Breast (tissue), 4 donors: ENCODE results near the gene DNAJB6.

GRCh38 chr7:157140082-157140640 lies 1.4 kb downstream of the UBE3C start:
- PRO-cap, 3 experiments, result no peak in any of the 3 experiments
- RRBS, result no CpG with 5 or more reads among the region's 10 CpGs

DNA sequence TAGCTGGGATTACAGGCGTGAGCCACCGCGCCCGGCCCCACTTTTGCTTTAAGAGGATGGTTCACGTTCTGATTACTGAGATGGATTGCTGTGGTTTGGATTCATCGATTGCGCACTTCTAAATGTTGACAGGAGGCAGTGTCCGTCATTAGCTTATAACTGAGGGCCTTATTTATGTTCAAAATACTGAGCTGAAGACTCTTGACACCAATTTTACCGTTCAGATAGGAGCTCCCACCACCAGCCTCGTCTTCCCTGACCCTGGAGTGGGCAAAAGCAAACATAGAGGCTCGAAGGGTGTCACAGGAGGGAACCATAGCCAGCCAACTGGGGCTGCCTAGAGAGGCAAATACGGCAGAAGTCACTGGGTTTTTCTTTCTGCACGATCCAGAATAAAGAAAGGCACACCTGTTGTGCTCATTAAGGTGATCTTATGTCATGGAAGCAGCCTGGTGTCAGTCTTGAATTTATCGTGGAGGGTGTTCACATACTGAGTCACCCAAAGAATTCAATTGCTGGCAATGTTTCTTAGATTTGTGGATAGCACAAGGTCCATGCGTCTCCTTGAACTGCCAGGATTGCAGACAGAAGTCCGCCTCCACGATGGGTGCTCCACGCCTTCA lies 65.7 kb upstream of the DNAJB6 start:
- PRO-cap, 3 experiments, result no peak in any of the 3 experiments
- RRBS, result no CpG with 5 or more reads among the region's 18 CpGs

DNA sequence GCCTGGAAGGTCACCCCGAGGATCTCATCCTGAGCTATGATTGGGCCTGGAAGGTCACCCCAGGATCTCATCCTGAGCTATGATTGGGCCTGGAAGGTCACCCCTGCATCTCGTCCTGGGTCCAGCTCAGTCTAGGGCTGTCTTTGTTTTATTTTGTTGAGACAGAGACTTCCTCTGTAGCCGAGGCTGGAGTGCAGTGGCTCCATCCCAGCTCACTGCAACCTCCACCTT lies 16.9 kb upstream of the DNAJB6 start:
- PRO-cap, 3 experiments, result no peak in any of the 3 experiments
- RRBS, result no CpG with 5 or more reads among the region's 3 CpGs

- PRO-cap, 3 experiments, result peak in 3 of 3 experiments; most common plus-strand start chr7:157337013 (in 3); most common minus-strand start chr7:157336812 (in 2)
- RRBS, result 2% methylated on average over 19 of the region's 102 CpGs
These were observed at the start of gene DNAJB6 for GRCh38 chr7:157336302-157337212. Gene DNAJB6, plus strand, starts transcription at chr7:157337004.

DNA sequence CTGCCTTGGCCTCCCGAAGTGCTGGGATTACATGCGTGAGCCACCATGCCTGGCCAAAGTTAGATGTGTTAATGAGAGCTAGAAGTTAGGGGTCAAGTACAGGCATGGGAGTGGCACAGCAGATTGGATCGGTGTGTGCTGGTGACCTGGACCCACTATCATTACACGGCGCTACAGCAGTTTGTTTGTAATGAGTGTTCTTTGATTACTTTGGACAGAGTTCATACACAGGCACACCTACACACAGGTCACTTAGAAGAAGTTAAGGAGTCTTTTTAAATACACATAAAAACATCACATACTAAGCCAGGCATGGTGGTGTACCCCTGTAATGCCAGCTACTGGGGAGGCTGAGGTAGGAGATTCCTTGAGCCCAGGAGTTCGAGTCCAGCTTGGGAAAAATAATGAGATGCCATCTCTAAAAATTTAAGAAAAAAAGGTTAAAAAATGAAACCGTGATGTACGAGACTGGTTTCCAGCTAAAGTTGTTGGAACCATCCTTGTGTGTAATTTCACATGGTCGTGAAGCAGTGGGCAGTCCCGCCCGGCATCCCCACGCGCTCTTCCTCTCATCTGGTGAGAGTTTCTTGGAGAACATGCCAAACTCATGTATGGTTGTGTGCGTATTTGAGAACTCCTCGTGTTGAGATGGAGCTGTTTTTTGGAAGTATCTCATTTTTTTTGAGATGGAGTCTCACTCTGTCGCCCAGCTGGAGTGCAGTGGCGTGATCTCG lies 37.0 kb downstream of the DNAJB6 start:
- PRO-cap, 3 experiments, result no peak in any of the 3 experiments
- RRBS, result no CpG with 5 or more reads among the region's 18 CpGs

- PRO-cap, 3 experiments, result no peak in any of the 3 experiments
- RRBS, result no CpG with 5 or more reads among the region's 12 CpGs
These were observed 48.1 kb downstream of the DNAJB6 start for GRCh38 chr7:157384678-157385529.

GRCh38 chr7:157539432-157540489 lies 203.0 kb downstream of the DNAJB6 start:
- PRO-cap, 3 experiments, result no peak in any of the 3 experiments
- RRBS, result 88% methylated on average over 17 of the region's 41 CpGs

DNA sequence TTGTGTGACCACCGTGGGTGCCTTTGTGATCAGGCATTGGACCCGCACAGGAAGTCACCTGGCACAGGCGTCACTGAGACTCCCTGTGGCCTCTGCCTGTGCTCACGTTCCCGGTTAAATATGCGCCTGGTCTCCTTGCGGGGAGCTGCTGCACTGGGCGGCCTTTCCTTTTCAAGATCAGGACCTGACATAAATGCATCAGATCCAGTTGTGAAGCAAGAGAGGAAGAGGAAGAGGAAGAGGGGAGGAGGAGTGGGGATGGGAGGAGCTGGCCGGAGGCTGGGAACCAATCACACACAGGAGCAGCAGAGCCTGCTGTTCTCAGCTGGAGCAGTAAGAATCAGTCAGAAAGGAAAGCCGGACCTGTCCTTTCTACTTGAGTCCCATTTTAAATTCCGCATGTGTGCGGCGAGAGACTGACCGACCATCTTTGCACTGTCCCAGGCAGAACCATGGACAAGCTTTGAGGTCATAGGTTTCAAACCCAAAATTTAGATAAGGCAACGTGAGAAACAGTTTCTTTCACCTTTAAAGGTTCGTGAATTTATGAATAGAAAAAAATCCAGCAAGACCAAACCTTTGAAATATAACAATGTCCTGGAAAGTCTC lies 248.8 kb downstream of the DNAJB6 start:
- PRO-cap, 3 experiments, result no peak in any of the 3 experiments
- RRBS, result 15% methylated on average over 5 of the region's 16 CpGs

DNA sequence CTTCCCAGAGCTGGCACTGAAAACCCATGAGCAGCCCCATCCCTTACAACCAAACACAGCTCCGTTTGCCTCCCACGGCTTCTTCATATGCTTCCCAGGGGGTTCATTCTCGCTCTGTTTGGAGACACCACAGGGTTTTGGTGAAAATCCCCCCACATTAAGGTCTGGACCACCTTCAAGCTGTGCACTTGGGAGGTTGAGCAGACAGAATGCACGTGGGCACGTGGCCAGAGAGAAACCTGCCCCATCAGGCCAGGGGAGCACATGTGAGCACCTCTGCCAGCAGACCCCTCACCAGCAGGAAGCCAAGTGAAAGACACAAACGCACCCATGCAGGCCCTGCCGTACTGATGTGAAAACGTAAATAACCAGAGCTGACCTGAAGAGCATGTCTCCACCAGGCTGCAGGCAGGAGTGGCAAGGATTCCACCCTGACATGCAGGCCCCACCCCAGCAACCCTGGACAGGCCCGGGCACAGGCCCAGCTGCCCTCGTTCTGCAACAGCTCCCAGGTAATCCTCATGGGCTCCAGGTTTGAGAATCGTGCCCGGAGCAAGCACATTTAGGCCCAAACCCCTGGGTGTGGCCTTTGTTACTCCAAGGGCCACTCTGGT lies 184.6 kb downstream of the PTPRN2 start:
- PRO-cap, 3 experiments, result no peak in any of the 3 experiments
- RRBS, result 59% methylated on average over 4 of the region's 12 CpGs

GRCh38 chr7:158432525-158433649 lies 154.7 kb downstream of the PTPRN2 start:
- PRO-cap, 3 experiments, result no peak in any of the 3 experiments
- RRBS, result no CpG with 5 or more reads among the region's 16 CpGs

GRCh38 chr7:158484625-158485396 lies 102.8 kb downstream of the PTPRN2 start:
- PRO-cap, 3 experiments, result no peak in any of the 3 experiments
- RRBS, result 69% methylated on average over 4 of the region's 51 CpGs

DNA sequence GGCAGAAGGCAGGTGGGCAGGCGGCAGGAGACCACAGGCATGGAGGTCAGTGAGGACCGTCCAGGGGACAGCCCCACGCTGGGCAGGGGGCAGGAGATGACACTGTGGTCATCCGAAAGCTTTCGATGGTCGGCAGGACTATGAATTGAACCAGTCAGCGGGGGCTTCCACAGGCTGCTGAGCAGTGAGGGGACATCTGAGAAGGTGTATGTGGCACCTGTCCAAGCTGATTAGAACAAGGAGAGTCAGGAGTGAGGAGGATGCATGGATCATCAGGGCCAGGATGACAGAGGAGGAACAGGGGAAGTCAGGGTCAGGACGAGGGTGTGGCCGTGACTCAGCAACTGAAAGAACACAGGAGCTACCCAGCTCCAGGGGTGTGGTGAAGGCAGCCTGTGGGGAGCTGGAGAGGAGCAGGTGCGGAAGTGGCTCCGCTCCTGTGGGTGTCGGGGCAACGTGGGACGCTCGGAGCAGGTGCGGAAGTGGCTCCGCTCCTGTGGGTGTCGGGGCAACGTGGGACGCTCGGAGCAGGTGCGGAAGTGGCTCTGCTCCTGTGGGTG lies 79.4 kb downstream of the PTPRN2 start:
- PRO-cap, 3 experiments, result no peak in any of the 3 experiments
- RRBS, result no CpG with 5 or more reads among the region's 22 CpGs

GRCh38 chr7:158590673-158590817 lies 2.9 kb upstream of the PTPRN2 start:
- PRO-cap, 3 experiments, result no peak in any of the 3 experiments
- RRBS, result no CpG with 5 or more reads among the region's 7 CpGs

DNA sequence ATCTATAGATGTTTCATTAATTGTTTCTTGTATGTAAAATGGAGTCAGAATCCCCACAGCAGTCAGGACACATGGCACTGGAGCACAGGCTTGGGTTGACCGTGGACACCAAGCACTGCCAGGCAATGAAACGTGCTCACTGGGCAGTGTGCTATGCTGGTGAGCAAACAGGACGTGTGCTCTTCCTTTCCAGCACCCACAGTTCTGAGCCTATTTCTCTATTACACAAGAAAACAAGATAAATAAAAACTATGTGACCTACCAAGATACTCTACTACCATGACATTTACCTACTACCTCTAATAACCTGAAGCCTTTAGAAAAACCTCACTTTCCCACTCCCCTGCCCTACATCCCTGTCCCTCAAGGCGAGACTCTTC lies 44.2 kb upstream of the PTPRN2 start:
- PRO-cap, 3 experiments, result no peak in any of the 3 experiments
- RRBS, result no CpG with 5 or more reads among the region's 4 CpGs

GRCh38 chr7:158696279-158696573 lies 8.4 kb downstream of the NCAPG2 start:
- PRO-cap, 3 experiments, result no peak in any of the 3 experiments
- RRBS, result no CpG with 5 or more reads among the region's 5 CpGs

GRCh38 chr7:158815120-158816051 lies 13.9 kb downstream of the ESYT2 start:
- PRO-cap, 3 experiments, result no peak in any of the 3 experiments
- RRBS, result no CpG with 5 or more reads among the region's 12 CpGs

DNA sequence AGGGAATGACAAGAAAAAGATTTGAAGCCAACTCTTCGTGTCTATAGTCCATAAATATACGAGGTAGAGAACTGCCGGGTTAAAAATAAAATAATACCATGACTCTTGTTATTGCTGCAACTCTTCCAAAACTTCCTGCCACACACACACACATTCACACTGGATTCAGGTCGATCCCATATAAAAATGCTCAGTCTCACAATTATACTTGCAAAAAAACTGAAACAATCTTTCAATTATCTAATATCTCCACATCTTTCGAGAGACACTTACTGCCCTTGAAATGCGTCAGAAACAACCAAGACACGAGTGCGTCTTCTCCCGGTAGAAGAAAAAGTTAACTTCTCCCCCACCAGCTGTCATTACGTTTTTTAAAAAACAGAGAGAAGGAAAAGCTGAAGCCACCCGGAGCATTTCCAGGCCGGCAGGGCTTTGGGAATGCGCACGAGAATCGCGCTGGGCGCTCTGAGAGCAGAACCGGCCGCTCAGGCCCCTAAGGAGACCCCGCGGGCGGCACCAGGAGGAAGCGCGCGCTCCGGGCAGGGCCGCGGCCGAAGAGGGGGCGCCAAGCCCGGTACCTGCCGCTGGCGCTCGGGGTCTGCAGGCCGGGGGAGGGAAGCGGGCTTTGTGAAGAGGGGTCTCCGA lies 1.3 kb downstream of the ESYT2 start:
- PRO-cap, 3 experiments, result peak in 3 of 3 experiments; most common plus-strand start position 496 of the sequence (in 2); most common minus-strand start position 431 of the sequence (in 1)
- RRBS, result 4% methylated on average over 24 of the region's 37 CpGs

- PRO-cap, 3 experiments, result no peak in any of the 3 experiments
- RRBS, result no CpG with 5 or more reads among the region's 4 CpGs
These were observed 2.6 kb downstream of the DYNC2I1 start for GRCh38 chr7:158858944-158859337.

DNA sequence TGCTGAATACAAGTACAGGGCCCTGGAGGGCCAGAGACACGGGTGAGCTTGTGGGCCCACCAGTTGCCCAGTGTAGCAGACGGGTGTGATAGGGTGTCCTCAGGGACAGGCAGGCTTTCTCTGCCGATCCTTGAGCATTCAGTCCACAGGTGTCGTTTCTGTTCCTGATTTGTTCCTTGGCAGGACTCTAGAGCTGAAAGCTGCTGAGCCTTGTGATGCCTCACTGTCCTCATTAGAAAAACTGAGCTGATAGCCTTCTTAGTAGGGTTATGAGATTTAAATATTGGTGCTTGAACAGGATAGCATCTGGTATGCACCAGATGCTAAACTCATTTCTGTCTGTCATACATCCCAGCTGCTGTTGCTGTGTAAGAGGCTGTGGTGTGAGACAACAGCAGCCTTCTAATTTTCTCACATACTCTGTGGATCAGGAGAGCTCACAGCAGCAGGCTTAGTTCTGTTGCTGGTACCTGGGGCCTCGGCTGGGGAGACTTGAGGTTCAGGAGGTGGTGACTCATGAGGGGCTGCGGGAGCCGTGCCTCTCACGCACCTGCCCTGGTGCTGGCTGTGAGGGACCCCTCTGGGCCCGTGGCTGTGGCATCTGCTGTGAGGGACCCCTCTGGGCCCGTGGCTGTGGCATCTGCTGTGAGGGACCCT lies 12.4 kb downstream of the DYNC2I1 start:
- PRO-cap, 3 experiments, result no peak in any of the 3 experiments
- RRBS, result no CpG with 5 or more reads among the region's 10 CpGs

GRCh38 chr7:158876422-158876904 lies 20.1 kb downstream of the DYNC2I1 start:
- PRO-cap, 3 experiments, result no peak in any of the 3 experiments
- RRBS, result no CpG with 5 or more reads among the region's 4 CpGs